Measurements from ENCODE around the genes MUC7, AMTN, NPFFR2 and ADAMTS3.

DNA sequence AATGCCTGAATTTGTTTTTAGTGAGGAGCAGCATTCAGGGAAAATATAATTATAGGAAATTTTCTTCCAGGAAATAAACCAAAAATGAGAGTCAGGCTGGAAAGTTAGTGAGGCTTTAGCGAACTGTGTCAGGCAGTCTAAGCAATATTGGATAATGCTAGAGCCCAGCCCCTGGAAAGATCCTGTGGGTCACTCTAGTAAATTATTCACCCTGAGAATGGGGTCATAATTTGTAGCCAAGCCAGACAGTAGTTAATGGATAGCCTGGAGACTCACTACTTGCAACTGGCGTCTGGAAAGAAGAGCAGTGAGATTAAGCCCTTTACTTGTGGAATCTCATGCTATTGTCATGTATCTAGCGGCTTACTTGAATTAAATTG lies 48.2 kb downstream of the UGT2B11 start:
- PRO-cap, 2 experiments = no peak in any of the 2 experiments

DNA sequence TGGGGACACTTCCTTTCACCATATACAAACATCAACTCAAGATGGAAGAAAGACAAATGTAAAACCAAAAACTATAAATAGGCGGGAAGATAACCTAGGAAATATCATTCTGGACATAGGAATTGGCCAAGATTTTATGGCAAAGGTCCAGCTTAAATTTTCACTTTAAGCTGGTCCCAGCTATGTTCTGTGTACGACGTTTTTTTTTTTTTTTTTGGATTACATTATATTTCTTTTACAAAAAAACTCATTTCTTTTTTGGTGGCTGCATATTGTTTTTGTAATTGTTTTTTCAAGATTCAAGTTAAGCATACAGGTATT lies 59.3 kb upstream of the UGT2B4 start:
- PRO-cap, 2 experiments = no peak in any of the 2 experiments

DNA sequence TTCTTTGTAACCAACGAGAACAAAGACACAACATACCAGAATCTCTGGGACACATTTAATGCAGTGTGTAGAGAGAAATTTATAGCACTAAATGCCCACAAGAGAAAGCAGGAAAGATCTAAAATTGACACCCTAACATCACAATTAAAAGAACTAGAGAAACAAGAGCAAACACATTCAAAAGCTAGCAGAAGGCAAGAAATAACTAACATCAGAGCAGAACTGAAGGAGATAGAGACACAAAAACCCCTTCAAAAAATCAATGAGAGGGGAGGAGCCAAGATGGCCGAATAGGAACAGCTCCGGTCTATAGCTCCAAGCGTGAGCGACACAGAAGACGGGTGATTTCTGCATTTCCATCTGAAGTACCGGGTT lies 10.7 kb upstream of the UGT2A1 start:
- PRO-cap, 2 experiments = no peak in any of the 2 experiments

DNA sequence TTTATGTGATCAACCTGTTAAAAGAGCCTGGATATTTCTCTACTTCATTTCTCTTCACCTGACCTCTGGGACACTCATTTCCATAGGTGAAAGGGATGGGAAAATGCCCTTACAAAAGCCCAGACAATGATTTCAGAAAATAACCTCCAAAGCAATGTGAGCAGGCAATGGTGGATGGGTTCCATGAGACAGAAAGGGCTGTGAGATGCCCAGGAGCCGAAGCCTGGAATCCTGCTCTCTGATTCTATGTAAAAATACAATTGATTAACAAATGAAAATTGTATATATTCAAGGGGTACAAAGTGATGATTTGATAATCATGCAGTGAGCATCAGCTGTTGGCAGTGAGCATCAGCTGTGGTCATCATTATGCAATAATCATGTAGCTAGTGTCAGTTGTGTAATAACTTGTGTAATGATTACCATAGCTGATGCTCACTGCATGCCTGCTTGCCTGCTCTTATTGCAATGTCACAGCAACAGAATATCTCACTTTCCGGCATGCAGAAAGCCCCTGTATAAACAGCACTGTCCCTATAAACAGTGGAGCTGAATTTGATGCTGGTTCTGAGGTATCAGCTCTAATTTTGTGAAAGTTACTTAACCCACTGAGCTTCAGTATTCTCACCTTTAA lies 46.9 kb downstream of the SULT1B1 start:
- PRO-cap, 2 experiments = no peak in any of the 2 experiments

GRCh38 chr4:69825506-69825878 lies 34.5 kb downstream of the SULT1E1 start:
- PRO-cap, 2 experiments = no peak in any of the 2 experiments

- PRO-cap, 2 experiments = no peak in any of the 2 experiments
Observed at GRCh38 chr4:69831563-69832170, 28.3 kb downstream of the SULT1E1 start.

DNA sequence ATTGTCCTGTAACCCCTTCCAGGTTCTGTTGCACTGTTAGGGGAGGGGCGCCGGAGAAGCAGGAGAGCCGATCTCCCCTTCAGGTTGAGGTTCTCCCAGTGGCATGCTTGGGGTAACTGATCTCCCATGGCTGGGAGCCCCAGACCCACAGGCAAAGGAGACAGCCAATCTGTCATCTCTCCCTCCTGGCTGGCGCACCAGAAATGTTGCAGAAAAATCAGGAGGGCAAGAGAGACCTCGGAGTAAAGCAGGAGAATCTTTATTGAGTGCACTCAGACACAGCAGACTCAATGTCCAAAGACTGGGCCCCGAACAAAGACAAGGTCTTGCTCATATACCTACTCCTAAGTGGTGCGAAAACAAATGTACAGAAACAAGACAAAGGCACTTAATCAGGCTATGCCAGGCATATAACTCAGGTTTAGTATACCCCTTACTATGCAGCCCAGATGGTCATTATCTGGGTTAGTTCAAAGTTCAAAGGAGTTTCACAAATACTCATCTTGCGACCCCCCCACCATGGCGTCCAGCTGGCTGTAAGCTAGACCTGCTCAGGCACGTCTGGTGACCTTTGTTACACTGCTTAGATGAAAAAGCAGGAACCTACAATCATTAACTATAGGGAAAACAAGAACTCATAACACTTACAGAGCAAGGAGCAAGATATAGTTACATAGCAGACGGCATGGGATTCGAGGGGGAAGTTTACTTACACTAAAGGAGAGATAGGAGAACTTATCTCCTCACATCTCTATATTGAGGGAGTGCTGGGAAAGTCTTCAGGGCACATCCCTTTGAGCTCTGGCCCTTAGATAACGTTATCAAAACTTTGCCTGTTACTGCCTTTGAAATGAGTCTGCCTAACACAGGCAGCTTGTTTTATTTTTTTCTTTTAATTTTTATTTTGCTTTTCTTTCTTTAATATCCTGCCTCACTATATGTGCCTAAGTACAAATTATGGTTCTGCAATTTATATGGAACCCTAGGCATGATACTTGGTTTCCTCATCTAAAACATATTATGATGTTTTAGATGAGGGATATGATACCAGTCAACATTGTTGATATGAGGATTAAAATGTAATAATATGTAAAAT lies 27.4 kb downstream of the SULT1E1 start:
- PRO-cap, 2 experiments = no peak in any of the 2 experiments

- PRO-cap, 2 experiments = no peak in any of the 2 experiments
Observed at GRCh38 chr4:70471892-70472353, at the start of gene MUC7. MUC7 (plus strand) TSS chr4:70472197.

DNA sequence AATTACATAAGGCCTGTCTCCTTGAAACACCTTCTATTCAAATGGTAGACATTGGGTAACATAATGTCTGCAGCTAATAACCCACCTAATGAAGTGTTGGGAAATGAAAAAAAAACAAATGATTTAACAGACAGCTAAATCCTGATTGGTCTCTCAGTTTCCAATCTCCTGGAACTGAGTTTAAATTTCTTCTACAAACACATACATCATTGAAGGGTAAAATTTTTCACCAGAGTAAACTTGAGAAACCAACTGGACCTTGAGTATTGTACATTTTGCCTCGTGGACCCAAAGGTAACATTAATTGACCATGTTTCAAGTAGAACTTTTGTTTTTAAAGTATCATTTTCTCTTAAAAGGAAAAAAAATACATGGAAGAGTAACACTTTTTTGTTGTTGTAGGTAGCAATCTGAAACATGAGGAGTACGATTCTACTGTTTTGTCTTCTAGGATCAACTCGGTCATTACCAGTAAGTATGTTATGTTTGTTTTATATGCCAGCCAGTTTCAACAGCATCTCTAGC lies at the start of gene AMTN:
Gene AMTN, plus strand, starts transcription at position 209 of the 525 bp plus-strand sequence.
- PRO-cap, 2 experiments = no peak in any of the 2 experiments

- PRO-cap, 2 experiments = no peak in any of the 2 experiments
Observed at GRCh38 chr4:70709409-70709857, 12.3 kb upstream of the RUFY3 start.

DNA sequence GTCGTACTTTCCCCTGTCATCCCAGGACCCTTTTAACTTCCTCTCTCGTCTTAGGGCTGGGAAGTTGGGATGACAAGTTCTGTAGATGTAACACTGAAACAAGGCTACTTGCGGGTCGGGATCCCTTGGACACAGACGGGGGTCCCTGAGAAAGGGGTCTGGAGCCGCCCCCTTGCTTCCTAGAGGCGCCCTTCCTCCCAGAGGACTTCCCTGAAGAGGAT lies 734 bp downstream of the MOB1B start:
- PRO-cap, 2 experiments = no peak in any of the 2 experiments

DNA sequence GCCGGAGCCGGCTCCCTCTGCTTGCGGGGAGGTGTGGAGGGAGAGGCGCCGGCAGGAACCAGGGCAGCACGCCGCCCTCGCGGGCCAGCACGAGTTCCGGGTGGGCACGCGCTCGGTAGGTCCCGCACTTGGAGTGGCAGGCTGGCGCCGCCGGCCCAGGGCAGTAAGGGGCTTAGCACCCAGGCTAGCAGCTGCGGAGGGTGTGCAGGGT lies 66.3 kb upstream of the SLC4A4 start:
- PRO-cap, 2 experiments = no peak in any of the 2 experiments

- PRO-cap, 2 experiments = no peak in any of the 2 experiments
Observed at GRCh38 chr4:72031724-72032181, at the start of gene NPFFR2. NPFFR2 (plus strand) TSS chr4:72032000.

GRCh38 chr4:72569068-72569460 lies at the start of gene ADAMTS3:
ADAMTS3 (minus strand) TSS chr4:72569221.
- PRO-cap, 2 experiments = no peak in any of the 2 experiments

GRCh38 chr4:73102260-73102898 lies 32.9 kb upstream of the COX18 start:
- PRO-cap, 2 experiments = no peak in any of the 2 experiments

DNA sequence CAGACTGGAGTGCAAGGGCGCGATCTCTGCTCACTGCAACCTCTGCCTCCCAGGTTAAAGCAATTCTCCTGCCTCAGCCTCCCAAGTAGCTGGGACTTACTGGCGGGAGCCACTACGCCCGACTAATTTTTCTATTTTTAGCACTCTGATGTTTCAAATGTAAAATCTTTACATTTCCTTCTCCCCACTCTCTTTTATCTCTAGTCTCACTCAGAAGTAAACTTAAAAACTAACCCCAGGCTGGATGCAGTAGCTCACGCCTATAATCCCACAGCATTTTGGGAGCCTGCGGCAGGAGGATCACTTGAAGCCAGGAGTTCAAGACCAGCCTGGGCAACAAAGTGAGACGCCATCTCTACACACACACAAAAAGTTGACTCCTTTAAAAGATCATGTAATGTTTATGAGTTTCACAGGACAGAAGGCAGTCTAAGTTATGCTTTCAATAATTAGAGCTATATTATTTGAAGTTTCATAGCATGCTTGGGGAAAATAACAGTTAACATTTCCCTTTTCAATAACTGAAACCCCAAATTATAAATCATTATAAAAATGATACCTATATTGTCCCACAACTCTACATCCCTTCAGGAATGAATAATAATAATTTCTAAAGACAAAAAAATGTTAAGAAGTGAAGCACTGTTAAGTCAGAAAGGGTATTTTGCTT lies 7.7 kb downstream of the ANKRD17 start:
- PRO-cap, 2 experiments = no peak in any of the 2 experiments

GRCh38 chr4:73257706-73257878 lies 1.0 kb downstream of the ANKRD17 start:
- PRO-cap, 2 experiments = no peak in any of the 2 experiments

DNA sequence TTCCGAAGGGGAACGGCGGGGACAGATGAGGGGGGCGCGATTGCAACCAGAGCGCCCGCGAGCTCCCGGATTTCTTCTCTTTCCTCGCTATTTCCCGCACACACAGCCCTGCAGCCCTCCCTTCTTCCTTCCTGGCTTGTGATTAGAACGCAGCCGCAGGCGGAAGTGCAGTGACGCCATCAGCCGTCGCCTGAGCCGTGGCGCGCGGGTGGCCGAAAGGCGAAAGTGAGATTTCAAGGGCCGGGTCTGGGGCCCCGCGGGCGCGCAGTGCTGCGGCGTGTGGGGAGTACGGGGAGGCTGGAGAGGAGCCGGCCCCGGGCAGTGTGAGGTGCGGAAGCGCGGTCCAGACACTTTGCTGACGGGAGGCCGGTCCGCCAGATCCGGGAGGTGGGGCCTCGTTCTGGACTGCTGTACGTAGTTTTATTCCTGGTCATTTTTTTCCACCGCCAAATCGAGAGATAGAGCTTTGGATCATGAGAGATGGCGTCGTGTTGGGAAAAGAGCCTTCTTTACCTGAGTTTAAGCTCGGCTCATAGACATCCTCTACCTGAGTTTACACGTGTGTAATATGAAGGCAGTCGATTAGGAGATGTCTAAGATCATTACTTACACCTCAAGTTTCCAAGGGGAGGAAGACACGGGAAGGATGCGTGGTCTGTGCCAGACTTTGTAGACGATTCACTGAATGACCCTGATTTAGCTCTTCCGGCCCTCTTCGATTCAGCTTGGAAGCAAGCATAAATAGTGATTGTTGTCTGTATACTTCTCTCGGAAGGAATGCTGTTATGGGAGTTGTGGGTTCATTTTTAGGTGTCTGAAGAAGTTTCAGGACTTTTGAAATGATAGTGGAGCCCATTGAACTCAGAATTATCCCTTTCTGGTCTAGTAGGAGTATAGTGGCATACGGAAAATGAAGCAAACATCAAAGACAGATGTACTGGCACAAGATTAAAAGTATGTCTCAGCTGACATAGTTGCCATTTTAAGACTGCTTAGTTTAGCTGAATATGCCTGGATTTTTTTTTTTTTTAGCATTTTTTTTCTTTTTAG lies 726 bp upstream of the ANKRD17 start:
- PRO-cap, 2 experiments = peak in 2 of 2 experiments; most common plus-strand start position 236 of the sequence (in 2); most common minus-strand start position 138 of the sequence (in 1)

GRCh38 chr4:73274776-73275215 lies 16.2 kb upstream of the ANKRD17 start:
- PRO-cap, 2 experiments = no peak in any of the 2 experiments

- PRO-cap, 2 experiments = no peak in any of the 2 experiments
Observed at GRCh38 chr4:73414784-73415357, 10.8 kb downstream of the ALB start.

Measured in psoas muscle (tissue), 2 donors.